Heart right ventricle (tissue), 2 donors: ENCODE data around the gene ASDURF.

- PRO-cap, 2 experiments, result no peak in any of the 2 experiments
Measured at GRCh38 chr2:189440600-189440971, 688 bp upstream of the WDR75 start.

GRCh38 chr2:189581262-189581852 is 771 bp upstream of the SLC40A1 start:
- PRO-cap, 2 experiments, result peak in 1 of 2 experiments; most common plus-strand start chr2:189581623 (in 1); most common minus-strand start chr2:189581385 (in 1)

DNA sequence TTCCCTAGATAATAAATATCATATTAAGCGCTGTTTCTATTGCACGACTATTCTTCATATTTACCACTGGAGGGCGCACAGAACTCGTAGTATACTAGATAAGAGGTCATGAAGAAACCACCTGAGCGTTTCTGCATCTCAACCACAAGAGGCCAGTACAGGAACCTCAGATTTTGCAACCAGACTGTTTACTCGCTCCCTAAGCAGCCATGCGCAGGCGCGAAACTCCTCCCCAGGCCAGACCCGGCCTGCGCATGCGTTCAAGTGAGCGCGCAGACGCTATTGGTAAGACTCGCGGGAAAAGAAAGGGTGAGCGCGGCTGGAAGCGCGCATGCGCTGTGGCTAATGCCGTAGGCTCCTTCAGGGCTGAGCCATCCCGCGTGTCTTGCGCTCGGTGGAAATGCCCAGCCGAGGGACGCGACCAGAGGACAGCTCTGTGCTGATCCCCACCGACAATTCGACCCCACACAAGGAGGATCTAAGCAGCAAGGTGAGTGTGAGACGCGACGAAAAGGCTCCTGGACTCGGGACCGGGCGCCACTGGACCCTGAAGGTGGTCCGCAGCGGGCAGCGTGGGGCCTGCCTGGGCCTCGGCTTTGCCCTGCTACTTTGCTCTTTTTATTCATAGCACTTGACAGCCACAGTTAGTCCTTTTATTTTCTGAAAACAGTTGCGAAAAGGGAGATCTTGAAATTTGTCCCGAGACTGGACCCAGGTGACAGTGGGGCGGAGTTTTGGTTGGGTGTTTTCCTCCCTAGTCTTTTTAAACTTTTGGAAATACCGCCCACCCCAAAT is at the start of gene ASDURF:
ASDURF (plus strand) TSS at position 339 of the 795 bp plus-strand sequence.
- PRO-cap, 2 experiments, result peak in 2 of 2 experiments; most common plus-strand start position 310 of the sequence (in 1); most common minus-strand start position 159 of the sequence (in 1)

GRCh38 chr2:189702680-189703442 is 28.4 kb downstream of the ANKAR start:
- PRO-cap, 2 experiments, result no peak in any of the 2 experiments

DNA sequence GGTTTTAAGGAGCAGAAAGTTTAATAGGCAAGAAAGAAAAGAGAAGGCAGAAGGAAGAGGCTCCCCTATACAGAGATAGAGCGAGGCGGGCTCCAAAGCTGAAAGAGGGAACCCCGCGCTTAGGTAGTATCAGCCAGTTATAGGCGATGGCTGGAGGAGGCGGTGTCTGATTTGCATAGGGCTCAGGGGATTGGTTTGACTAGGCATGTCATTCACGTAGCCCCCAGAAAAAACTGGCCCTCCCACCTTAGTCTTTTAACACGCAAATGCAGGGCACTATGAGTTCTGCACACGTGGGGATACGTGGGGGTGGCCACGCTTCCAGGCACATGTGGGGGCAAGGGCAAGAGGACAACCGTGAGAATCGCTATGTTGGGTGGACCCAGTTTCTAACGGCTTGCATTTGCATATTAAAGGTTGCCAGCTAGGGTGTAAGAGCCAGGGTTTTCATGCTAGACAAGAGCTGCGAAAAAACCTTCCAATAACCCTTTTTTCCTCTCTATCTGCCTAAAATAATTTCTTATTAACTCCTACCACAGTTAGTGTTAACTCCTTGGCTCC is 56.7 kb upstream of the MSTN start:
- PRO-cap, 2 experiments, result peak in 1 of 2 experiments; most common plus-strand start position 258 of the sequence (in 1); most common minus-strand start position 112 of the sequence (in 1)

- PRO-cap, 2 experiments, result no peak in any of the 2 experiments
Measured at GRCh38 chr2:190407023-190407426, 1.1 kb upstream of the MFSD6 start.

GRCh38 chr2:190441253-190441964 is 33.3 kb downstream of the MFSD6 start:
- PRO-cap, 2 experiments, result no peak in any of the 2 experiments

DNA sequence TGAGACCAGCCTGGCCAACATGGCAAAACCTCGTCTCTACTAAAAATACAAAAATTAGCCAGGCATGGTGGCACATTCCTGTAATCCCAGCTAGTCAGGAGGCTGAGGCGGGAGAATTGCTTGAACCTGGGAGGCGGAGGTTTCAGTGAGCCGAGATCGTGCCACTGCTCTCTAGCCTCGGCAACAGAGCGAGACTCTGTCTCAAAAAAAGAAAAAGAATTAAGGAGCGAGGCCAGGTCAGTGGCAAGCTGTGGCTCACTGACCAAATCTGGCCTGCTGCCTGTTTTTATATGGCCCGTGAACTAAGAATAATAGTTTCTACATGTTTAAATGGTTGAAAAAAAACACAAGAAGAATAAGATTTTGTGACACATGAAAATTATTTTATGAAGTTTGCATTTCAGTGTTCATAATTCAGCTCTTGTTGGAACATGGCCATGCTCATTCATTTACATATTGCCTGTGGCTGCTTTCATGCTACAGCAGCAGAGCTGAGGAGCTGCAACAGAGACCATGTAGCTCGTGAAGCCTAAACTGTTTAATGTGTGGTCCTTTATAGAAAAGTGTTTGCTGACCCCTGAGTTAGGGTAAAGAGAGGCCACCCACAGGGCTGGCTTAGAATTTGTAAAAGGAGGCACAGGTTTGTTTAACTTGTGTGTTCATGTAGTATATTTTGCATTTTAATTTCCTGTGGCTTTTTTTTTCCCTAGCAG is 59.4 kb downstream of the MFSD6 start:
- PRO-cap, 2 experiments, result no peak in any of the 2 experiments

GRCh38 chr2:190500791-190501505 is 33.6 kb downstream of the NEMP2 start:
- PRO-cap, 2 experiments, result no peak in any of the 2 experiments

DNA sequence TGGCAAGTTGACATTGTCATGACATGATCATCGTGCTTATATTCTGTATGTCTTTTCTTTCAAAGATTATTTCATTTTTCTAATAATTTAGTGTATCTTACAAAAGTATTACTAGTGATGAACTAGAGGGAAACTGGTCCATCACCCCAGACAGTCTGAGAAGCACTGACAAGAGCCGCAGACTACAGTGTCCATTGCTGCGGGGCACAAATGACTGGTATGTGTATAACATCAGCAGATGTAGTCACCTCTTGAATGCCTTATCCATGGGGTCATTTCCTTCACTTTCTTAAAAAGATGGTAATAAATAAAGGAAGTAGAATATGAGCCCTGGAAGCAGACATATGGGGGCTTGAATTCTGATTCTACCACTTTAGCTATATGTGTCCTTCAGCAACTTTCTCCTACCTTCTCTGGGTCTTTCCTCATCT is 29.6 kb downstream of the NEMP2 start:
- PRO-cap, 2 experiments, result no peak in any of the 2 experiments

- PRO-cap, 2 experiments, result no peak in any of the 2 experiments
Measured at GRCh38 chr2:190680223-190680719, 31.4 kb downstream of the NAB1 start.

DNA sequence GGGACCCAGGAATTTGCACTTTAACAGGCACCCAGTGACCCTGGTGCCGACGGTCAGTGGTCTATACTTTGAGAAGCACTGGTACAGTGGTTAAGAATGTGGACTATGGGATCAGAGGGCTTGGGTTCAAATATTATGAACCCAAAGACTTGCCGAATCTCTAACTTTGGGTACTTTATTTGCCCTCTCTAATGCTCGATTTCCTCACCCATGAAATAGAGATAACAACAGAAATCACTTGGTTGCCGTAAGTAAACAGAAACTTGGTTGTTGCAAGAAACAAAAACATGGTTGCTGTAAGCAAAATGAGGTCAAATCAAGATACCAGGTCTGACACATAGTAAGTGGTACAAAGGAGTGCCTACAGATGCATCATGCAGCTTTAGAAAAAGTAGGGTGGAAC is 69.5 kb upstream of the GLS start:
- PRO-cap, 2 experiments, result no peak in any of the 2 experiments

DNA sequence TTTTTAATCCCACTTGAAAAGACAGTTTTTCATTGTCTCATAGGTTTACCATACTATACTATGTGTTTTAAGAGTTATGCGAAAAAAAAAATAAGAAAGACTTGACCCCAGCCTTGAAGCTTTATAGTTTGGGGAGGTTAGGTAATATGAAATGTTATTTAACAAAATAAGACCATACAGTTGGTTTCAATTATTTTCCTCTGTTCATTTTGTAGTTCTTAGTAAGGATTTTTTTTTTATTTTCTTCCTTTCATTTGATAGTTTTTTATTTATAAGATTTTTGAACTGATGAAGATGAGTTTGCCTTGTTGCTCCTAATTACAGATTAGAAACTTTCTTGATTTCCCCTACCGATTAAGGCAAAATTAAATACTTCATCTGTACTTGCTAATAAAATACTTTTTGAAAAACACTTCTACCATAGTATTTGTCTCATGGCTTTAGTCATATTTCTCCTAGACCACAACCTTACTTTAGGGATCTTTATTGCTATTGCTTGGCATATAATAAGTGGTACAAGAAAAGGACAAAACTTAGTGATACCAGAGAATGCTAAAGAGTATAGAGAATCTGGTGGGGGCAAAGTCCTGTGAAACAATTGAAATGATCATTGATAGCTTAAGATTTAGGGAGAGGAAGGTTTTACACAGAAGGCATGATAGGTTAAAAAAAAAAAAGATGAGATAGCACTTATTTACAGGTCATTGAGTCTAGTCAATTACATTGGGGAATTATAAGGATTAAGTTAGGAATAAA is 10.4 kb downstream of the GLS start:
- PRO-cap, 2 experiments, result no peak in any of the 2 experiments

DNA sequence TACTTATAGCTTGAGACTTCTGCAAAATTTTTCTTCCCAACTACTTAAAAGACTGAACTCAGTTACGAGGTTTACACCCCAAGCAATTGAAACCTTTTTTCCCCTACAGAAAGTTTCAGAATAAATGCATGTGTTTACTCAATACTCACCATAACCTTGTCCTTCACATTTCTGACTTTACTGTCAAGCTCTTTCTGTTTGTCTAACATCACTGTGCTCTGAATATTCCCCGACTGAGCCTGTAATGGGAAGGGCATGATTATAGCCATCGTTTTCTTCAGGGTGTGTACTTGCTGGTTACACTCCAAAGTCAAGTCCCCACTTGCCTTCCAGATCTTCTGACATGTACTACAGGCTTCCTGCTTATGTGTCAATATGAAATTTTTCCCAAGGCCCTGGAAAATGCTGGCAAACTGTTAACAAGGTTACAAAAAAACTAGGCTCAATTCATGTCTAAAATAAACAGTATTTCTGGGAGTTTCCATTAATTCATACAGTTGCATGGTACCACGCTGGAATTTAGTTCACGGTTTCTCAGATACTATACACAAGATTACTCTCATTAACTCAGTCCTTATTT is 13.0 kb downstream of the STAT1 start:
- PRO-cap, 2 experiments, result no peak in any of the 2 experiments

- PRO-cap, 2 experiments, result no peak in any of the 2 experiments
Measured at GRCh38 chr2:191012321-191013086, 1.5 kb downstream of the STAT1 start.

- PRO-cap, 2 experiments, result no peak in any of the 2 experiments
Measured at GRCh38 chr2:191115094-191115919, 35.5 kb downstream of the STAT4 start.

DNA sequence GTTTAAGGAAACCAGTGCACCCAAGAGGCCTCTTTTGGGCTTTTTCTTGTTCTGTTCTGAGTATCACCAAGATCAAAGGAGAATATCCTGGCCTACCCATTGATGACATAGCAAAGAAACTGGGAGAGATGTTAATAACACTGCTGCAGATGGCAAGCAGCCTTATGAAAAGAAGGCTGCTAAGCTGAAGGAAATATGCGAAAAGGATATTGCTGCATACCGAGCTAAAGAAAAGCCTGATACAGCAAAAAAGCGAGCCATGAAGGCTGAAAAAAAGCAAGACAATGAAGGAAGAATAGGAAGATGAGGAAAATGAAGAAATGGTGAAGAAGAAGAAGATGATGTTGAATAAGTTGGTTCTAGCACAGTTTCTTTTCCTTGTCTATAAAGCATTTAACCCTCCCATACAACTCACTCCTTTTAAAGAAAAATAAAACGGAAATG is 23.7 kb upstream of the STAT4 start:
- PRO-cap, 2 experiments, result no peak in any of the 2 experiments

DNA sequence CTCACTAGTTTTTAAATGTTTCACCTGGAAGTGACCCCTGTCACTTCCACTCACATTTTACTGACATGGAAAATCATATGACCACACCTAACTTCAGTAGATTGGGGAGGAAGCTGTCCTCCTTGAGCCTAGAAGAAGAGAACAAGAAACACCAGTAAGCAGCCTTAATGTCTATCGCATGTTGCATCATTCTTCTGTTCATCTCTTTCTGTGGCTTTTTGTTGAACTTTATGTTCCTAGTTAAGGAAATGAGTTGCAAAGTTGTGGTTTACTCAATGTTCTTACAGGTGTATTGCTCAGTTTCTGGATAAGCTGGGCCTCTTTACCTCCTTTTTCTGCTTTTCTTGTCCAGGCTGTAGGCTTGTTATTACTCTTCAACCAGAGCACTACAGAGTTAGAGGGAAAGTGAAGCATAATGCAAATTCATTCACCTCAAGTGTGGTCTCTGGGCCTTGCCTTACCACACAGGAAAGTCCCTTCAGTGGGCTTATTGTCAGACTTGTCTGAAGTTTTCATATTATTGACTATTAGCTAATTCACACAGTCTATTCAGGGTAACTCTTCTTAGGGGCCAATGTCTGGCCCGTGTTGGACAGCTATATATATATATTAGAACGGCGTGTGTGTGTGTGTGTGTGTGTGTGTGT is 43.2 kb upstream of the STAT4 start:
- PRO-cap, 2 experiments, result no peak in any of the 2 experiments

- PRO-cap, 2 experiments, result no peak in any of the 2 experiments
Measured at GRCh38 chr2:191202496-191203298, 42.5 kb upstream of the MYO1B start.

- PRO-cap, 2 experiments, result no peak in any of the 2 experiments
Measured at GRCh38 chr2:191264745-191265145, 19.5 kb downstream of the MYO1B start.